Ishikawa (cell line): Measurements from ENCODE around the gene RAB1A.

- RRBS = no CpG with 5 or more reads among the region's 11 CpGs
Measured at GRCh38 chr2:65082398-65083701, 26.6 kb downstream of the CEP68 start.

DNA sequence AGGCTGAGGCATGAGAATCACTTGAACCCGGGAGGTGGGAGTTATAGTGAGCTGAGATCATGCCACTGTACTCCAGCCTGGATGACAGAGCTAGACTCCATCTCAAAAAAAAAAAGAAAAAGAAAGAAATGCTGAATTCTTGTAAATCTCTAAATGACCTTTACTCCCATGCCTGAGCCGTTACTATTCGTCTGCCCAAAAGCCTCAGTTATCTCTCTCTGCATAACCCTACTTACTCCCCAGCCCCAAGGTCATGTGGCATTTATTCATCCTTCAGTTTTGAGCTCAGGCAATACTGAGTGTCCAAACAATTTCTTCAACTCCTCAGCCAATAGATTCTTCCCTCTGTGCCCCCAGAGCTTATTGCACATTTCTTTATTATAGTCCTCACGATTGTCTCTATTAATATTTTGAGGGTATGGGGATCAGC lies 28.8 kb downstream of the RAB1A start:
- RRBS = no CpG with 5 or more reads among the region's 4 CpGs

- RRBS = no CpG with 5 or more reads among the region's 1 CpG
Measured at GRCh38 chr2:65116628-65117393, 13.1 kb downstream of the RAB1A start.

- RRBS = no CpG with 5 or more reads among the region's 6 CpGs
Measured at GRCh38 chr2:65128506-65129194, 1.3 kb downstream of the RAB1A start.

DNA sequence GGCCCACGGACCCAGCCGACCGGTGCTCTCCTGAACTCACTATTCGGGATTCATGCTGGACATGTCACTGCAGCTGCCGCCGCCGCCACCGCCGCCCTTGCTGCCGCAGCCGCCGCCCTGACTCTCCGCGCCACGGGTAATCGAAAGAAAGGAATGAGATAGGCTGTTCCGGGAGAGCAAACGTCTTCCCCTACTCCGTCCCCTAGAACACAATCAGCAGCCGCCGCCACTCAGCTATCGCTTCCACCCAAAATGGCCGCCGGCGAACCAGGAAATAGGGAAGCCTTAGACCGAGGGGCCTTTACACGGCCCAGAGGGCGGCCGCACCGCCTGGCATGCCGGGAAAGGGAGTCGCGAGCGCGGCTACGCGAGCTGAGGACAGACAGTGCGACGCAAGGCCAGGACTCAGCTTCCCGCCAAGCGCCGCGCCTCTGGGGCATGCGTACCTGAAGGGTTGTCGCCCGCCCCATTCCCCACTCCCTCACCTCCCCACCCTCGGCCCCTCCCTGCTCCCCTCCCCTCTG lies at the start of gene RAB1A:
Gene RAB1A (minus strand): TSS at position 254 of the 524 bp plus-strand sequence.
- RRBS = 2% methylated on average over 16 of the region's 47 CpGs

- RRBS = no CpG with 5 or more reads among the region's 6 CpGs
Measured at GRCh38 chr2:65370565-65371267, 61.7 kb downstream of the SPRED2 start.

DNA sequence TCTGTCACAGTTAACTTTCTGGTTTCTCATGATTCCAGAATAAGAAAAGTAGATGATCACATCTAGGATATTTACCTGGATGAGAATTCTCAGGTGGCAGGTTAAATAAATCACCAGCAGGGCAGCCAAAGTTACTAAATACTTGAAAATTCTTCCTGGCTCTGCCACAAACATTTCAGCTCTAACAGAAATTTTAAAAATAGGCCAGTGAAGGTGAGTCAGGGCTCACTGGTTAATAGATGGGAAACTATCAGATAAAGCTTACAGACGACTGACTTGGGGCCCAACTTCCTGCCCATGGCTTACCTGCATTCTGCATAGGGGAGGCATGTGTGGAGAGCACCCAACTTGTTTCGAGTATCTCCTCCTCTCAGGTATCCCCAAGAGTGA lies 57.9 kb downstream of the SPRED2 start:
- RRBS = no CpG with 5 or more reads among the region's 2 CpGs

DNA sequence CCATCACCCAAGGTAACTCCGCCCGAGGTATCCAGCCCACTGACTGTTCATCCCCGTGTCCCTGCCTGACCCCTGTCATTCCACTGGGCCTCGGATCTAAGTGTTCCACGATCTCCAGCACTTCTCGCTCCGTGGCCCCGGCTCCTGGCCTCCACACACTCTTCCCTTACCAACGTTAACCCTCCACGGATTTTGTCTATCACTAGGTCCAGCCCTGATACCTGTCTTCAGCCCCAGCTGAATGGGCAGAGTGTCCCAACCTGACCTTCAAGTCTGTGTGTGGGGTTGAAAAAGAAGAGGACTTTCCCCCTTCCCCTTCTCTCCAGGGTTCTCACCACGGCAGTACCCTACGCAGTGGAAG lies 37.4 kb downstream of the SPRED2 start:
- RRBS = no CpG with 5 or more reads among the region's 12 CpGs

DNA sequence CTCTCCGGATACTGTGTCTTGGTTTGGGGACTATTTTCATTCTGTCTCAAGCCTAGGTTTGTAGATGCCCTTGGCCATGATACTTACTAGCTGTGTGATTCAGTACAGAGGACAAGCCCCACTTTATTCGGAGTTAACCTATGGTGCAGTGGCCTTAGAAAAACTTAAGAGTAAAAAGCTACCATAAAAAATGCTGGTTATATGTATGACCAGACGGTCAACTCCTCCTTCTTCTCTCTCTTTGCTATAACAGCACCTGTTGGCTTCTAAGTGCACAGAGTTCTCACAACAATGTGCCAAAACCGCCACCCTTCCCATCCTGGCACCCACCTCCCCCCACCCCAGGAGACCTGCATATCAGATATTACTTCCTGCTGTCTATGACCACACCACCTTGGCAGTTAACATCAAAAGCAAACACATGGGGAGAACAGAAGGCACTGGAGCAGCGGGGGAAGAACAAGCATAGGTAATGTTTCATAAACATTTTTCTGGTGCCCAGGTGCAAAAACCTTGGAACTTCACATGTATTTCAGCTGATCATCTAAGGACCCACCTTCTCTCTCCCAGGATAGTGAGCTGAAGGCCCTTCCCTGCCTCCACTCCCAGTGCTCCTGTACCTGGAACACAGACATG lies 15.5 kb downstream of the SPRED2 start:
- RRBS = no CpG with 5 or more reads among the region's 5 CpGs

- RRBS = no CpG with 5 or more reads among the region's 5 CpGs
Measured at GRCh38 chr2:65422058-65422772, 10.2 kb downstream of the SPRED2 start.

DNA sequence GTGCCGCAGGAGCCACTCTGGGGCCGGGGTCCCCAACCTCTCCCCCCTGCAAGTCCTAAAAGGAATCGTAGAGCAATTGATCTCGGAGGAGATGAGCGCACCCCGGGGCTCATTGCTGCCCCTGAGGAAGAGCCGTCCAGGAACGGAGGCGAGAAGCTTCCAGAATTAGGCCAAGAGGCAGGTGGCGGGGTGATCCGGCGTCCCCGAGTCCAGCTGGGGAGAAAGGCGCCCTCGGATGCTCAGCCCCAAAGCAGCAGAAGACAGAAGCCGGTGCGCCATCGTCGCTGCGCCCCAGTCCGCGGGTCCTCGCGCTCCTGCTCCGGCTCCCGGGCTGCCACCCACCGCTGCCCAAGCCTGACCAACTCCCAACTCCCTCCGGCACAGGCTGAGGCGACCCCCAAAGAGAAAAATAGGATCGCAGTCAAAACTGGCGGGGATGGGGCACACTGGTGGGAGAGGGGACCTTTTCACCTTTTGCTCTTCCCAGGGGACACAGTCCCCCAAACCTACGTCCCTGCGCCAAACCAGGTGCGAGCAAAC lies 8.6 kb upstream of the MEIS1 start:
- RRBS = 89% methylated on average over 23 of the region's 34 CpGs

DNA sequence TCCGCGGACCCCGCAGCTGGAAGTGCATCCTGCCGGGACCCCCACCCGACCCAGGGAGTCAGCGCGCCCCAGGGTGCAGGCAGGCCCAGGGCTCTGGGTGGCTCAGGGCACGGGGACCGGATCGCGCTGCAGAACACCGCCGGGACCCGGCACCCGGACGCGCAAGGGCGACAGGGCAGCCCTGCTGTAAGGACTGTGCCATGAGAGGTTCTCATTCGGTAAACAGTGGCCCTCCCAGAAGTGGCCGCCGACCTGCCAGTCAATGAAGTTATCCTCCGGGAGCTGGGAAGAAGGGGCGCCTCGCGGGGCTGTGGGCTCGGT lies 8.2 kb upstream of the MEIS1 start:
- RRBS = 95% methylated on average over 13 of the region's 26 CpGs

DNA sequence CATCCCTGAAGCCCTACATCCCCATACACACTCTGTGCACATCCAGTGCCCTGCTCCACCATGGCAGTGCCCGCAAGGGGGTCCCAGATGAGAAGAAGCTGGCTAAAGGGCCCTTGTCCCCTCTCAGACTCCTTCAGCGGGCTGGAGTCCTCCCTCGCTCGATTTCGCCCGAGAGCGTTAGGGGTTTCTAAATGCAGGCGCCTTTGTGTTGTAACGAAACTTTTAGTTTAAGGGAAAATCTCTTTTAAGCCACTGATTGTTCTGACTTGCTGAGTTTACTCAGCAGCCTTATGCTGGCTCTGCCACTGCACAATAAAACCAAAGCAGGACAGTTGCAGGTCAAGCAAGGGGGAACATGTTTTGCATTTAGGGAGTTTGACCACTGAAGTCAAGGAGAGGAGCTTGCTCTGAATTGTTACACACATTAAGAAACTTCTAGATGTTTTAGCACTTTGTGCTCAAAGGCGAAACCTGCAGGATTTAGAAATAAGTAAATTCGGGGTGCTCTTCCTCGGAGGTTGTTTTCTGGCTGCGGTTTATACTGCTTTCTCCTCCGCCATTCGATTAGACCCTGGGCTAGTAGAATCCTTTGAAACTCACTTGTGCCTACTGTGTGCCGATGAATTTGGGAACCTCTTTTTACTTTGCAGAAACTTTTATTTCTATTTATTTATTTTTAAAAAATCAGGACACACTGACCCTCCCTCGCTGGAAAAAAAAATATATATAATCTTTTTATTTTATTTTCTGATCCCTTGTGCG lies 3.4 kb downstream of the MEIS1 start:
- RRBS = no CpG with 5 or more reads among the region's 18 CpGs

GRCh38 chr2:66447612-66448145 lies 12.8 kb downstream of the MEIS1 start:
- RRBS = no CpG with 5 or more reads among the region's 2 CpGs

DNA sequence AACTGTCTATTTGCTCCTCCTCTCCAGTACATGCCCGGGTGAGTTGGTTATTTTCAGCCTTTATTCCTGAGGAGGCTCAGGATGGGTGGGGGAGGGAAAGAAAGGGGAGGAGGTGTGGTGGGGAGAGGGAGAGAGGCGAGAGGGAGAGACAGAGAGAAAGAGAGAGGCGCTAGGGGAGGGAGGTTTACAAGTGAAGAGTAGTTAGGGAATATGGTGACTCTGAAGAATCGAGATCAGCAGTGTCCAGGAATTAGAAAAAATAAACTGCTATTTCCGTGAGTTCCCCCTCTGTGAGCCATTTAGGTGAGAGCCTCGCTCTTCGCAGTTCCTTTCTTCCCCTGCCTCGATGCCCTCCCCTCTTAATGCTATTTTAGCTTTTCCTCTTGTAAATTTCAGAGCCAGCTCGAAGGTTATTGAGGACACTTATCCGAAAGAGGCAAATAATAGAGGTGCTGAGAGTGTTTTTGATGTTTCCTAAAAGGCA lies 139.0 kb downstream of the MEIS1 start:
- RRBS = no CpG with 5 or more reads among the region's 10 CpGs

GRCh38 chr2:66694990-66695380 lies 260.1 kb downstream of the MEIS1 start:
- RRBS = no CpG with 5 or more reads among the region's 3 CpGs

DNA sequence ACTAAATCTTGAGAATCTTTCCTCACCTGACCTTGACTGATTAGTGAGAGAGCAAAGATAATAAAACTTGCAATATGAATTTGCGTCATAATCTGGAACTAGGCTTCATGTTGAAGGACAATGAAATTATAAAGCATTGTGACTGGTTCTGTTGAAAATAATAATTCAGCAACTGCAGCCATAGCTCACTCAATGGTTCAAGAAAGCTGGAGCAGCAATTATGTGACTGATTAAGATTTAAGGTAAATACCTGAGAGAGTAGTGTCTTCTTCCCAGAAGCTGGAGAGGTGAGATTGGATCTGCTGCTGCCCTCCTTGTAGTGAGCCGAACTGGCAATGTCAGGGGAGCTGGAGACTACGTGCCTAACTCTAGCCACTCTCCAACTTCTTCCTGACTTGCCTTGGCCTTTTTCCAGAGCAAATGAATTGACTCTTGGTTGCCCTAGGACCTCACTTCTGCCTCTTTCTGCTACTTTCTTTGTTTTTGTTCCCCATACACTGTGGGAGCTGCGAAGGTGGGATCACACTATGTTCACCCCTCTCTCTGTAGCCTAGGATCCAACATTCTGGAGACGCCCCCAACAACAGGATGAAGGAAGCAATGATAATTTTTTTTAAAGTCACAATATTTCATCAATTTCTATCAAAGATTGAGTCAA lies 268.5 kb upstream of the ETAA1 start:
- RRBS = no CpG with 5 or more reads among the region's 5 CpGs

DNA sequence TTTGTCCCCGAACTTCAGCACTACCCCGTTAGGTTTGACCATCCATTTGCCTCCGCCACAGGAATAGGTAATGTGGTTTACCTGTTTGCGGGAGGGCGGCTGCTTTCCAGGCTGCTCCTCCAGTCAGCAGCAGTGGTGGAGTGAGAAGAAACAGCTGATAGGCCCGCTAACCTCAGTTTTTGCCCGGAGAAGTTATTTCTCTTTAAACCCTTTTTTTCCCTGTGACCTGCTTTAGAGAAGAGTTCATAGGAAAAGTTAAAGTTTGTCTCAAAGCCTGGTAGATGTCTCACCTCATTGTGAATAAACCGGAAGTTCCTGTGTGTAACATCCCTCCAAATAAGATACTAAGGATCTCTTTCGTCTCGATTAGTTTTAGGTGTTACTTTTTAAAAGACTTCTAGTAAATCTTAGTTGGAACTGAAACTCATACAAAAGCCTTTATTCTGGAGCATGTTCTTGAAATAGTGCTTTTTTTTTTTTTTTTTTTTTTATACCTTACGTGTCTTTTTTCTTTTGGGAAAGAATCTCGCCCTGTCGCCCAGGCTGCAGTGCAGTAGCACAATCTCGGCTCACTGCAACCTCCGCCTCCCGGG lies 802 bp downstream of the ETAA1 start:
- RRBS = 9% methylated on average over 2 of the region's 16 CpGs

- RRBS = no CpG with 5 or more reads among the region's 3 CpGs
Measured at GRCh38 chr2:67877361-67877666, 185.5 kb downstream of the C1D start.